Zone of skin (tissue), 1 donor: Measurements from ENCODE around the genes MANEA and UFL1.

GRCh38 chr6:89160370-89161248, 14.8 kb downstream of the PM20D2 start:
- RRBS = no CpG with 5 or more reads among the region's 5 CpGs

- RRBS = no CpG with 5 or more reads among the region's 3 CpGs
Observed at GRCh38 chr6:89690656-89691030, 52.1 kb upstream of the LYRM2 start.

DNA sequence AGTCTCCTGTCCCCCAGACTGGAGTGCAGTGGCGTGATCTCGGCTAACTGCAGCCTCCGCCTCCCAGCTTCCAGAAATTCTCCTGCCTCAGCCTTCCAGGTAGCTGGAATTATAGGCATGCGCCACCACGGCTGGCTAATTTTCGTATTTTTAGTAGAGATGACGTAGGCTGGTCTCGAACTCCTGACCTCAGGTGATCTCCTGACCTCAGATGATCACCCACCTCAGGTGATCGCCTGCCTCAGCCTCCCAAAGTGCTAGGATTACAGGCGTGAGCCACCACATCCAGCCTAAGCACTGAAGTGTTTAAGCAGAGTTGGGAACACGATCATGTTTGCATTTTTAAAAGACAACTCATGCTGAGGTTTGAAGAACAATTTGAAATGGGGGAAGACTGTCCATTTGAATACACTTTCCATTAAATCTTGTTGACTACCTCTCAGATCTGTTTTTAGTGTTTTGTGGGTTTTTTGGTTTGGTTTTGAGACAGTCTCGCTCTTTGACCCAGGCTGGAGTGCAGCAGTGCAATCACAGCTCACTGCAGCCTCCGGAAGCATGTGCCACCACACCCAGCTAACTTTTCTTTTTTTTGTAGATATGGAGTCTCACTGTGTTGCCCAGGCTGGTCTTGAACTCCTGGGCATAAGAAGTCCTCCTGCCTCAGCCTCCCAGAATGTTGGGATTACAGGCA, 15.4 kb upstream of the MDN1 start:
- RRBS = no CpG with 5 or more reads among the region's 13 CpGs

- RRBS = no CpG with 5 or more reads among the region's 7 CpGs
Observed at GRCh38 chr6:90073972-90074758, 179.9 kb downstream of the GJA10 start.

DNA sequence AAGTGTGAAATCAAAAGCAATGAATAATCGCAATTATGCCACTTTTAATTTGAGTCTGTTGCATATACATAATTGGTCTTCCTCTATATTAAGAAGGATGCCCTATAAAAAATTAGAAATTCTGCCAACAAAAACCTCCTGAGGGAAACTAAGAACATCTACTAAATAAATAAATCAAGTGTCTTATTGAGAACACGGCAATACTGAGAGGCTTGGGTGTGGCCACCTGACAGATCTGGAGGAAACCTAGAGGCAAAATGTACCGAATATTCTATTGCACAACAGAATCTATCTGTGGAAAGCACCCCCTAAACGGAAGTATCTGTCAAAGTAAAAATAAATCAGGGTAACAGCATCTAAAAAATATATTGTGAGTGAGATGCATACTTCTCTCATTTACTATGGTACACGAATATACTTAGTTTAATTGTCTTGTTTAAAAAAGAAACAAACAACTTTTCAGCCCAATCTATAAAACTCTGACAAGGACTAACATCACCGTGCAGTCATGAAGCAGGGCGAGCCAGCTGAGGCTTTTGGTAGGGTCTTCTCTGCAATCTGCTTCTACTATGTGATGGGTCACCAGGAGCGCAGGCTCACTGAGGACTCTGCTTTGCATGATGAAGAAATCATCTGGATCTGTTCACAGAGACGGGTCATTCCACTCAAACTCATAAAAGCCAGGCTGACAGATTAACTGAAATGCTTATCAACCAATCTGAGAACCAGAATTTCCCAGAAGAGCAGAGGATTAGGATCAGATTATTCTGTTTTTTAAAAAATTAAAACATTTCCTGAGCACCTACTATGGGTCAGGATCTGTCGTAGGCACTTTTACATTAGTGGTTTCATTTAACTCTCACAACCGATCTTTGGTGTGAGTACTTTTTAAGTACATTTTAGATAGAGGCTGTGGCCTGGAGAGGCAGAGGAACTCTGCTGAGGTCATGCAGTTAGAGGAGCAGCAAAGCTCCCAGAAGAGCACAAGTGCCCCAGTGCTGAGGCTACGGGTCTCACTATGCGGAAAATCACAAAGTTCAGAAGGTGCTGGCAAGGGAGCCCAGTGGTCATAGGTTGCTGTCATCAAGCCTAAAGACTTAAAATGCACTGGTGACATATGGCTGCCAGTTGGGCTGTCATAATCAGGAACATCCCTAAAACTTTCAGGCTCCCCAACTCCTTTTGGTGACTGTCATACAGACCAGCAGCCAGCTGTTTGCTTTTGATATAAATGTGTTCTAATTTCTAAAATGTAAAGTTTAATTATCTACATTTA, 109.2 kb downstream of the BACH2 start:
- RRBS = no CpG with 5 or more reads among the region's 13 CpGs

DNA sequence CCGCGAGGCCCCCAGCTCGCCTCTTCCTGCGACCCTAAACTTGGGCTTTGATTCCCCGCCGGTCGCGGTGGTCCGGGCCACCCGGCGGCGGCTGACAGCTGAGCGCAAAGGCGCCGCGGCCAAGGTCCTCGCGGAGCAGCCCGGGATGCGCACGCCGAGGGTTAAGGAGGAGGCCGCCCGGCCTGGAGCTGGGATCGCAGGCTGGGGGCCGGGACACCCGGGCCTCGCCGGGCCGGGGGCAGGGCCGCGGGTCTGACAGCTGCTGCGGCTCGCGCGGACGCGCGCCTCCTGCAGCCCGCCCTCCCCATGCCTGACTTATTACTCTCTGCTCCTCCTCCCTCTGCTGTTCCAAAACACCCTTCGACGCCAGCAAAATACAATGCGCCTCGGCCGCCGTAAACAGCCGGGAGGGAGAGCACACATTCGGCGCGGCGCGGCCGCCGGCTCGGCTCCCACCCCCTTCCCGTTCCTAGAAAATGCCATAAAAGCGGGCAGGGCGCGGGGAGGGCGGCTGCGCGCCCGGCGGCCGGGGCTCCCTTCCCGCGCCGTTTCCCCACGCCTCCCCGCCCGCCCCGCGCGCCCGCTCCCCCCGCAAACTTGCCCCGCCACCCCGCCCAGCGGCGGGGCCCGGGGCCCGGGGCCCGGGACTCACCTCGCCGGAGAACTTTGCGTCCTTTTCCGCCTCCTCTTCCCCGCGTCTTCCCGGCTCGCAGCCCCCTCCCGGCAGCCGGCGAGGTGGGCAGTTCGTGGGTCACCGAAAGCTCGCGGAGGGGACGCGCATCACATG, 622 bp downstream of the BACH2 start:
- RRBS = 2% methylated on average over 46 of the region's 100 CpGs

GRCh38 chr6:90411484-90411881, 114.8 kb upstream of the BACH2 start:
- RRBS = 21% methylated on average over 4 of the region's 9 CpGs

- RRBS = no CpG with 5 or more reads among the region's 4 CpGs
Observed at GRCh38 chr6:90496656-90496945, 90.3 kb downstream of the MAP3K7 start.

- RRBS = no CpG with 5 or more reads among the region's 2 CpGs
Observed at GRCh38 chr6:92745814-92746215, 673.5 kb downstream of the EPHA7 start.

DNA sequence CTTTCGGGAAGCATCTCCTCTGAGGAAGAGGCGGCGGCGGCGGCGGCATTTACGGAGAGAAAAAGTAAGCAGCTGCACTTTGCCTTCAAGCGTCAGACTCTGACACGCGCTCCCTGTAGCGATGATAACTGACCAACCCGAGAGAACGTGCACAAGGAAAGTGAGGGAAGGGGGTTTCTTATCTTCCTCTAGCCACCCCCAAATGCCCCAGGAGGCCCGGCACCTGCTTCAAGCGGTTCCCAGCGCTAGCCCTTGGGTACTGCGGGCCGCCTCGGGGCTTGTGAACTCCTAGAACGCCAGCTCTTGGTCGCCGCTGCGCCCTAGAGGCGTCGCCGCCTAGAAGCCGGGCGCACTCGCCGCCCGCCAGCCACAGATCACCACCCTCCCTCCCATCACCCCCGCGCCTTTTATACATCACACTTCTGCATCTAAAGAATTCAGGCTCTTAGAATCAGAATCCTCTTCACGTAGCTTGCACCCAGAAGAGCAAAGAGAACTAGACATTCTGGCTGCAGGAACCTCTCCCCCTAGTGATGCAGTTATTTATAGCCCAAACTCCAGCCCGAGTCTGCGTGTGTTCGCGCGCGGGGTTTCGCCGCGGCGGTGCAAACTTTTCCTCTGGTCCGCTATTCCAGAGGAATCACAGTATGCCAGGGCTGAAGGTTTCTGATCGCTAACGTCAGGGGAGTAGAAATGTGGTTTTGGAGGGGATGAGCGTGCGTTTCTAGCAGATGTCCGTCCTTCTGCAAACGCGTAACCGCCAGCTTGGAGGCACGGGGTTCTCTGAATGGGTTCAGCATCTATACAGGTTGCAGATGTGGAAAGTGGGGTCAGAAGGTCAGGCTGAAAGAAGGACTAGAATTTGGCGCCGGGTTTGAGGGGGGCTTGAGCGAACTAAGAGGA, 2.1 kb downstream of the EPHA7 start:
- RRBS = 3% methylated on average over 9 of the region's 57 CpGs

DNA sequence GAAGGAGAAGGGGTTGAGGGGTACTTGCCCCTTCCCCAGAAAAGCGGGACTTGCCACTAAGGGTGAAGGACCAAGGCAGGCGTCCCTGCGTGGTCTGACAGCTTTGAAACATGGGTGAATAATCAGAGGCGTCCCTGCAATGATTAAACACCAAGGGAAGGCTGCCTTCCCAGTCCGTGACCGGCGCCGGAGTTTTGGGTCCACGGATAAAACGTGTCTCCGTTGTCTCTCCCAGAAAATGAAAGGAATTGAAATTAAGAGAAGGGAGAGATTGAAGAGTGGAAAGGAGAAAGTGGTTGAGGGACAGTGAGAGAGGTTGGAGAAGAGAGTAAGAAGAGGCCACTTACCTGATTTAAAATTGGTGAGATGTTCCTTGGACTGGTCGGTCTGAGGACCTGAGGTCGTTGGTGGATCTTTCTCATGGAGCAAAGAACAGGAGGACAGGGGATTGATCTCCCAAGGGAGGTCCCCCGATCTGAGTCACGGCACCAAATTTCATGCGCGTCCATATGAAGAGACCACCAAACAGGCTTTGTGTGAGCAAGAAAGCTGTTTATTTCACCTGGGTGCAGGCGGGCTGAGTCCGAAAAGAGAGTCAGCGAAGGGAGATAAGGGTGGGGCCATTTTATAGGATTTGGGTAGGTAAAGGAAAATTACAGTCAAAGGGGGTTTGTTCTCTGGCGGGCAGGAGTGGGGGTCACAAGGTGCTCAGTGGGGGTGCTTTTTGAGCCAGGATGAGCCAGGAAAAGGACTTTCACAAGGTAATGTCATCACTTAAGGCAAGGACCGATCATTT, 415.6 kb upstream of the EPHA7 start:
- RRBS = no CpG with 5 or more reads among the region's 22 CpGs

DNA sequence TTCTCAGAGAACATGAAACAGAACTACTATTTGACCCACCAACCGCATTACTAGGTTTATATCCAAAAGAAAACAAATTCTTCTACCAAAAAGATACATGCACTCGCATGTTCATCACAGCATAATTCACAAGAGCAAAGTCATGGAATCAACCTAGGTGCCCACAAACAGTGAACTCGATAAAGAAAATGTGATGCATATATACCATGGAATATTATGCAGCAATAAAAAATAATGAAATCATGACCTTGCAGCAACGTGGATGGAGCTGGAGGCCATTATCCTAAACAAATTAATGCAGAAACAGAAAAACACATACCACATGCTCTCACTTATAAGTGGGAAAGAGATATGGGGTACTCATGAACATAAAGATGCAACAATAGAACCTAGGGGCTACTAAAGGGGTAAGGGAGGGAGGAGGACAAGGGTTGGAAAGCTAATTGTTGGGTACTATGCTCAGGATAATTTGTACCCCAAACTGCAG, 963.7 kb upstream of the MANEA start:
- RRBS = no CpG with 5 or more reads among the region's 4 CpGs

GRCh38 chr6:95516934-95517822, 60.2 kb upstream of the MANEA start:
- RRBS = no CpG with 5 or more reads among the region's 3 CpGs

DNA sequence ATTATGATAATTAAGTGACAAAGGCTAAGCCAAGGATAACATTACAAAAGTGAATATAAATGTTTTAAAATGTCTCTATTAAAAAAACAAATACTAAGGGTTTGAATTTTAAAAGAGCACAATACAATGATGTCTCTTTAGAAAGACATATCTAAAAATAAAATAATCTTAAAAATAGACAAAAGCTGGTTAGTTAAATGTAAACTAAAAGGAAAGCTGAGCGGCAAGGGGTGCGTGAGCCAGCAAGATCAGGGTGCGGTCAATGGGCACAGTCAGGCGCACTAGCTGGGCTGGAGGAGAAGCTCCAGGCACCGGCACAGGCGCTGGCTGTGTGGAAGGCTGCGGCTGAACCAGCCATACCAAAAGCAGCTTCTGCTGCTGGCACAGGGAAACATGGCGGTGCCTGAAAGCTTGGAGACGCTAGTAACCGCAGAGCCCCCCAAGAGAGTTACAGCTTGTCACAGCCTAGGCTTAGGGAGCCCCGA, 58.9 kb upstream of the MANEA start:
- RRBS = no CpG with 5 or more reads among the region's 11 CpGs

GRCh38 chr6:95577200-95578353, at the start of gene MANEA:
Gene MANEA, plus strand, starts transcription at chr6:95577535.
- RRBS = no CpG with 5 or more reads among the region's 81 CpGs

DNA sequence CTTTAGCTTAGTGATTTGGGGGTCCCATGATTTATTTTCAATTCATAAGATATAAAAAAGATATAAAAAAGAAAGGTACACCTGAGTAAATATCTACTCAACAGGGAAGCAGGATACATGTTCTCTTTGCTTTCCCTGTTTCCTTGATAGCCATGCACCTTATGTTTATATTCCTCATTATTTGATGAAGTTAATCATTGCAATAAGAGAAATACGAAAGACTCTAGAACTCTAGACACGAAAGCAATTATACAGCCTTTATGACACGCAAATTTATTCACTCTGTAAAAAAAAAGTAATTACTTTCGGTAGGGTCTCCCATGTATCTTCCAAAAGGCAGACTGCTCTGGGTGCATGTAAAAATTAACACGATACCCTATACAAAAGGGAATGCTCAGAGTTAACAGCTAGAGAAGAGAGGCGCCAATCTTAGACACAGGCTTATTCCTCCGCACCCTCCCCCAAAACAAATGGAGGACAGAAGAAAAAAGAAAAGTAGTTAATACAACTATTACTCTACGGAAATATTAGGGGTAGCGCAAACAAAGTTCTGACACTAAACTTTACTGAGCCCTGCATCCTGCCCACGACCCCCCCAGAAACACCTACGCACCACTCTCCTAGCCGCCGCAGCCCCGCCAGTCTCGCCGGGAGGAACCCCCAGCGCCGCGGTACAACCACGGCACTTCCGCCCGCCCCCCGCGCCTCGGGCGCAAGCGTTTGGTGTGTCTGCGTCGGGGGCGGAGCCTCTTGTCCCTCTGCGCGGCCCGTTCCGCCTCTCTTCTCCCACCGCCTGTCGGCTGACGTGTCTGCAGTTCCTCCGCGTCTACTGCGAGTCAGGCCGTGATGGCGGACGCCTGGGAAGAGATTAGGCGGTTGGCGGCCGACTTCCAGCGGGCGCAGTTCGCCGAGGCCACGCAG, at the start of gene UFL1:
Gene UFL1, plus strand, starts transcription at position 779 of the 921 bp plus-strand sequence.
- RRBS = no CpG with 5 or more reads among the region's 51 CpGs

- RRBS = no CpG with 5 or more reads among the region's 1 CpG
Observed at GRCh38 chr6:97407283-97407528, 124.2 kb upstream of the MMS22L start.

DNA sequence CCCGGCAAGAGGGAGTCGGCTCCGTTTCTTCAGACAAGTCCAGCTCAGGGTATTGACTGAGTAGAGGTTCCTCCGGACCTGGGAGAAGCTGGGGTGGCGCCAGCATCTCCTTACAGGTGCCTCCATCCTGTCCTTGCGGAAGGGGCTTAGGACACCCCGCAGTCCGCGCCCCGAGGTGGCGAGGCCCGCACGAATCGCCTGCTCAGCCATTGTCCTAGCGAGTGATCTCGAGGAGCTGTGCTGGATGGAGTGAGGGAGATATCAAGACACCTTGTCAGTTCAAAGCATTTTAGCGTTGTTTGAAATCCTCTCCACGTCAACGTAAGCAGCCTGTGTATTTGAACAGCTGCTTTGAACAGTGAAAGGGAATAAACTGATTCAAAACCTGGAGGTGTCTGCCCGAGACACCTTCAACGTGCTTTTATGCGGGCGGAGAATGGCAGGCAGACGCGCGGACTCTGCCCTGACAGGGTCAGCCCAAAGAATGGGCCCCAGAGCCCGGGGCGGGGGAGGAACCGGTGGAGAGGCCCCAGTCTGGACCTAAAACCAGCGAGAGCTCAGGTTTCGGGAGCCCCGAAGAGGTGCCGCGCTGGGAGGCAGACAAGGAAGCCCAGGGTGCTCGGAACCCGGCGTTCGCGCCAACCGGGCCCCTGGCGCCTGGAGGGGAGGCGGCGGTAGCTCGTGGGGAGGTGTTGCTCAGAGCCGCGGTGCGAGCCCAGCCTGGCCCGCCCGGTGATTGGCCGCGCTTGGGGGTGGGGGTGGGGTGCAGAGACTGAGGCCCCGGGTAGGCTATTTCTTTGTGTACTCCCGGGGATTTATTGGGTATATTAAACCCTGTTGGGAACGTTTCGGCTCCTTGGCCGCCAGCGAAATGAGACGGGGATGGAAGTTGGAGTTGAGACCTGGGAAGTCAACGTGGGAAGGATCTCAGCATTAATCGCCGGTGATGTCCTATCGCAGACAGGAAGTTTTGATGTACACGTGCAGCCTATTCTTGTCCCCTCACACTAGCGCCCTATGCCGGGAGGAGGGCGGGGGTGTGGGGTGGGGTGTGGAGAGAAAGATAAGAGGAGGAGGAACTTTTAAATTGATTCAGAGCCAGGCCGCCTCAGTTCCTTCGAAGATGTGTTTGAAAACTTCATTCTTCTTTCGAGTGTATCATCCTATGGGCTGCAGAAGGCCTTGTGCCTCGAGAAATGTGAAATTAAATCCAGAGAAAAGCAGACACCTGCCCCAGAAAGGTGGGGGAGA, 2.9 kb upstream of the POU3F2 start:
- RRBS = 6% methylated on average over 27 of the region's 70 CpGs

DNA sequence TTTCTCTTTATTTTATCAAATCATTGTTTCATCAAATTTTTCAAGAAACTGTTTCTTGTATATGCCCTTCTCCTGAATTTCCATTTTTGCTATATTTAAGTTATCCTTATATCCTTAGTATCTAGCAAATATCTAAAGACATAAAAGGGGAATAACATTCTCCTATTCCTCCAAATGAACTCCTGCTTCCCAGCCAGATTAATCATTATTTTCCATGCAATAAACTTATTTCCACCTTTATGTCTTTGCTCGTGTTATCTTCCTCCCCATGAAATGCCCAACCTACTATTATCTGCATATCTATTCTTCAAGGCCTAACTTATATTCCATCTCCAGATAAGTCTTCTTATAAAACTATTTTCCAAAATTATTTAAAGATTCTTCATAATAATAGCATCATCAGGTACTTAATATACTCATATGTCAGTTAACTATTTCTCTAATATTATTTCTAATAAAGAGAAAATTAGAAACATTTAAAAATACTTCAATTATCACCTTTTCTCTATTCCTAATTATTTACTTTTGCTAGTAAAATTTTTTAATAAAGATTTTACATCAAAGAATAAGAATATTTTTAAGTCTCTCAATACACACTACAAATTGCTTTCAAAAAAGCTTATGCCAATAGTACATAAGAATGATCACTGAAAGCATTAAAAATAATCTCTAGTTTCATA, 29.4 kb downstream of the FBXL4 start:
- RRBS = no CpG with 5 or more reads among the region's 1 CpG

- RRBS = no CpG with 5 or more reads among the region's 33 CpGs
Observed at GRCh38 chr6:100354741-100355383, 109.9 kb downstream of the SIM1 start.